Cardiac fibroblast (primary cell): Measurements from ENCODE around the genes LUZP2, FIBIN, CCDC34 and LIN7C.

DNA sequence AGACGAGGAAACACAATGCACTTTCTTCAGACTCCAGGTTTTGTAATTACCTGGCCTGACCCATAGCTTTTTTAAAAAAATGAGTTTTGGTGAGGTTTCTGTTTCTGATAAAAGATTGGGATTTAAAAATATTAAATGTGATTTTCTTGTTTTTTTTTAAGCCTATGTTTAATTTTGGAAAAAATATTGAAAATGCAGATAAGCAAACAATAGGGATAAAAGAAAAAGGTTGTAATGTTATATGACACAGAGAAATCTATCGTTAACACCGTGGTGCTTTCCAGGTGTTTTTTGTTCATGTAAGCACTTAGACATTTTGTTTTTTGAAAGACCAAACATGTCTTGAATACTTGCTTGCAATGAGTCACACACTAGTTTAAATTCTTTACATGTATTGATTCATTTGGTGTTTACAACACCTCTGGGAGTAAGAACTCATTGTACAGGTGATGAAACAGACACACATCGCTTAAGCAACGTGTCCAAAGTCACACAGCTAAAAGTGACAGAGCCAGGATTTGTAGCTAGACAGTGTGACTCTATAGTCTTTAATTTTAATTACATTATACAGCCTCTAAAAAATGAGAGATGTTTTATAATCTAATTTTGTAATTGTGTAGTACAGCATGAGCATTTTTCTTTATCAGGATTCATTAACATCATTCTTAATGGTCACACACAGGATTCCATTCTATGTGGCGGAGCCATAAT, 149.0 kb downstream of the DBX1 start:
- RRBS, result no CpG with 5 or more reads among the region's 6 CpGs

DNA sequence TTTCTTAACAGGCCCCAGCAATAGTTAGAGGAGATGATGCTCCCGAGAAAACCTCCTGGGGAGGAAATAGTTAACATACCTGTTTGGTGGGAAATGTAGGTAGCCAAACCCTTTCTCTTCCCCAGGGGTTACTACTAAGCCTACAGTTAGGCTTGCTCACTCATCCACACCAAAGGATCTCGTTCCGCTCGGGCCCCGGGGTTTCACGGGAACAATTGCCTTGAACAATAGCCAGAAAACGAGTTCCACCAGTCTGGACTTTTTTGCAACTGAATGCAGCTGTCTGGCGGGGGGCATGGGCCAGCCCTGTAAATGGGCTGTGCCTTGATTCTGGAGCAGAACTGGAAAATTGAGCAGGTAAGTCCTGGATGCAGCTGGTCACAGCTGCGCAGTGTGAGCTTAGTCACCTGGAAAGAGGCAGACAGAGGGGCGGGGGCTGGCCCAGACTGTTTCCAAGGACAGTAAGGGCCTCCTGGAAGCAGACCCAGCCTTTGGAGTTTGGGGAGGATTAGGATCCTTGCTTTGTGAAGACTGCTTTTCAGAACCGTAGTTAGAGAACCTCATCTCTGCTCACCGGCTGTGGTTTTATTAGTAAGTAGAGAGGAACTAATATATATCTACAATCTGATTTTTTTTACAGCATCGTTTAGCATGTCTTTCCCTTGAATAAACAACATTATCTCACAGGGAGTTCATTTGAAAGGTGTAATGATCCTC, 133.0 kb downstream of the DBX1 start:
- RRBS, result no CpG with 5 or more reads among the region's 13 CpGs

DNA sequence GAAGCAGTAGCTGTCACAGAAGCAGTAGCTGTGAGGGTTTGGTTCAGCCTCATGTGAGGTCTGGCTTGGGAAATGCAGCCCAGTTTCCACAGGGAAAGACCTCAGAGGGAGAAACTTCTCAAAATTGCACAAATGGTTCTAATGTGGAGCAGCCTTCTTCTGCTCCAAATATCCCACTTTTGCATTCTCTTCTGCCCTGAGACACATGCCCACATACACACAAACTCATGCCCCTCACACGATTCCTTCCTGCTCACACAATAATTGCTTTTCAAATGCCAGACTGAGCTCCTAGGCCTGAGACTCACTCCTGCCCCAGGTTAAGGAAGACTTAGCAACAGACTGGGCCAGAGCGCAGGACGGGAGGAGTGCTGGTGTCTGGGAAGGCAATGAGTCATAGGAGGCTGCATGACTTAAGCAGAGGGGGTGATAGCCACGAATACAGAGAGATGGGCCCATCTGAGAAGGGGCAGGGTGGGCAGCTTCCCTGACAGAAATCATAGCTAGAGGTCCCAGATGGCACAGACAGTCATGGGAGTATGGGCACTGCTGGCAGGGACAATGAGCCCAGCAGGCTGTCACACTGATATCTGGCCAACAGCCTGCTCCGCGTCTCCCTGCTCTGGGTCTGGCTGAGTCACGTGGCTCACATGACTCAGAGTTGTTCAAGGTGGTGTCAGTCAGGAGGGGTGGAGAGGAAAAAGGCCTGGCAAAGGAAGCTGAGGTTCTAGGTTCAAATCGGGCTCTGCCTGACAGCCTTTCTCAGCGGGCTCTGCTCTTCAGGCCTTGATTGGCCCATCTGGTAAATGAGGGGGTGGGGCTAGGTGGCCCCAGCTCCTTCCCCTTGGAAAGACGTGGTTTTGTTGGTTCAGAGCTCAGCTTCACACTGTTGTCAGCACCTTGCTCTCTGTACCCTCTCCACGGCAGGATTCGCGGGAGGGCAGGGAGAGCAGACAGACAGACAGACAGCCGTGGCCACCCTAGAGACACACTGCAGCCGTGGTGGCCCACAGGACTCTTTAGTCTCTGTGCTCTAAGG, 48.0 kb downstream of the DBX1 start:
- RRBS, result no CpG with 5 or more reads among the region's 15 CpGs

DNA sequence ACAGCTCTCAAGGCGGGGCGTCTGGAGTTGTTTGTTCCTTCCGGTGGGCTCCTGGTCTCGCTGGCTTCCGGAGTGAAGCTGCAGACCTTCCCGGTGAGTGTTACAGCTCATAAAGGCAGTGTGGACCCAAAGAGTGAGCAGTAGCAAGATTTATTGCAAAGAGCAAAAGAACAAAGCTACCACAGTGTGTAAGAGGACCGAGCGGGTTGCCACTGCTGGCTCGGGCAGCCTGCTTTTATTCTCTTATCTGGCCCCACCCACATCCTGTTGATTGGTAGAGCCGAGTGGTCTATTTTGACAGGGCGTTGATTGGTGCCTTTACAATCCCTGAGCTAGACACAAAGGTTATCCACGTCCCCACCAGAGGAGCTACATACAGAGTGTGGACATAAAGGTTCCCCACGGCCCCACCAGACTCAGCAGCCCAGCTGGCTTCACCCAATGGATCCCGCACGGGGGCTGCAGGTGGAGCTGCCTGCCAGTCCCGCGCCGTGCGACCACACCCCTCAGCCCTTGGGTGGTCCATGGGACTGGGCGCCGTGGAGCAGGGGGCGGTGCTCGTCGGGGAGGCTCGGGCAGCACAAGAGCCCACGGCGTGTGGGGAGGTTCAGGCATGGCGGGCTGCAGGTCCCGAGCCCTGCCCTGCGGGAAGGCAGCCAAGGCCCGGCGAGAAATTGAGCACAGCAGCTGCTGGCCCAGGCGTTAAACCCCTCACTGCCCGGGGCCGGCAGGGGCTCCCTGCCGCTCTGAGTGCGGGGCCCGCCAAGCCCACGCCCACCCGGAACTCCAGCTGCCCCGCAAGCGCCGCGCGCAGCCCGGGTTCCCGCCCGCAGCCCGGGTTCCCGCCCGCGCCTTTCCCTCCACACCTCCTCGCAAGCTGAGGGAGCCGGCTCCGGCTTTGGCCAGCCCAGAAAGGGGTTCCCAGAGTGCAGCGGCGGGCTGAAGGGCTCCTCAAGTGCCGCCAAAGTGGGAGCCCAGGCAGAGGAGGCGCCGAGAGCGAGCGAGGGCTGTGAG, 439.9 kb upstream of the ANO5 start:
- RRBS, result no CpG with 5 or more reads among the region's 62 CpGs

GRCh38 chr11:22491883-22492399, 133.7 kb downstream of the FANCF start:
- RRBS, result no CpG with 5 or more reads among the region's 9 CpGs

GRCh38 chr11:22674448-22675176, 8.2 kb downstream of the GAS2 start:
- RRBS, result no CpG with 5 or more reads among the region's 4 CpGs

GRCh38 chr11:24496509-24497391, at the start of gene LUZP2:
Gene LUZP2 (plus strand): TSS chr11:24497053.
- RRBS, result under 1% methylated on average over 19 of the region's 70 CpGs

- RRBS, result no CpG with 5 or more reads among the region's 2 CpGs
Measured at GRCh38 chr11:26087546-26088068, 244.3 kb upstream of the ANO3 start.

DNA sequence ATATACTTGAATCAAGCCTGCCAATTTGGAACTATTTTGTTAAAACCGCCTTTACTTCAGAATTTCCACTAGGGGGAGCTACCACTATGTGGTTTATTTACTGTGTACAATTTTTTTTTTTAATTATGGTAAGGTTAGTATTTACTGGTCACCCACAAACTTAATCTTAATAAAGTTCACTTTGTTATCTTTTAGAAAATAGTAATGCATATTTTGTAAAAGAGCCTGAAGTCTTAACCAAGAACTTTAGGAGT, 47.0 kb upstream of the ANO3 start:
- RRBS, result no CpG with 5 or more reads among the region's 1 CpG

GRCh38 chr11:26756601-26757025, 34.8 kb upstream of the SLC5A12 start:
- RRBS, result no CpG with 5 or more reads among the region's 1 CpG

- RRBS, result no CpG with 5 or more reads among the region's 10 CpGs
Measured at GRCh38 chr11:26964790-26965222, 29.1 kb upstream of the FIBIN start.

DNA sequence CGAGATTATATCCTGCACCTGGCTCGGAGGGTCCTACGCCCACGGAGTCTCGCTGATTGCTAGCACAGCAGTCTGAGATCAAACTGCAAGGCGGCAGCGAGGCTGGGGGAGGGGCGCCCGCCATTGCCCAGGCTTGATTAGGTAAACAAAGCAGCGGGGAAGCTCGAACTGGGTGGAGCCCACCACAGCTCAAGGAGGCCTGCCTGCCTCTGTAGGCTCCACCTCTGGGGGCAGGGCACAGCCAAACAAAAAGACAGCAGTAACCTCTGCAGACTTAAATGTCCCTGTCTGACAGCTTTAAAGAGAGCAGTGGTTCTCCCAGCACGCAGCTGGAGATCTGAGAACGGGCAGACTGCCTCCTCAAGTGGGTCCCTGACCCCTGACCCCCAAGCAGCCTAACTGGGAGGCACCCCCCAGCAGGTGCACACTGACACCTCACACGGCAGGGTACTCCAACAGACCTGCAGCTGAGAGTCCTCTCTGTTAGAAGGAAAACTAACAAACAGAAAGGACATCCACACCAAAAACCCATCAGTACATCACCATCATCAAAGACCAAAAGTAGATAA, 28.4 kb upstream of the FIBIN start:
- RRBS, result no CpG with 5 or more reads among the region's 14 CpGs

GRCh38 chr11:26993922-26994473, at the start of gene FIBIN:
Gene FIBIN (plus strand): TSS chr11:26994112.
- RRBS, result 3% methylated on average over 3 of the region's 23 CpGs

DNA sequence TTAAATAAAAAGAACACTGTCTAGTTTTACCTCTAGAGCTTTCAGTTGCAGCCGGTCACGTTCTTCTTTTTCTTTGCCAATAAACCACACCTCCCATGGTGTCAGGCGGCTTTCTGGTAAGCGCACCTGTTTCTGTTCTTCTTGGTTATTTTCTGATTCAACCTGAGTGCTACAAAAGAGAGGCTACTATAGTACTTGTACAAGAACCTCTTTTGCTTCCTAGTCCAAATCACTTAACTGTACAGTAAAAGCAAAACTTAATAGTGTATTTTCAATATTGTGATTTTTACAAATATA, 5.7 kb downstream of the CCDC34 start:
- RRBS, result no CpG with 5 or more reads among the region's 4 CpGs

- RRBS, result 1% methylated on average over 9 of the region's 67 CpGs
Measured at GRCh38 chr11:27362495-27363768, at the start of gene CCDC34. Gene CCDC34 (minus strand): TSS chr11:27363215.

DNA sequence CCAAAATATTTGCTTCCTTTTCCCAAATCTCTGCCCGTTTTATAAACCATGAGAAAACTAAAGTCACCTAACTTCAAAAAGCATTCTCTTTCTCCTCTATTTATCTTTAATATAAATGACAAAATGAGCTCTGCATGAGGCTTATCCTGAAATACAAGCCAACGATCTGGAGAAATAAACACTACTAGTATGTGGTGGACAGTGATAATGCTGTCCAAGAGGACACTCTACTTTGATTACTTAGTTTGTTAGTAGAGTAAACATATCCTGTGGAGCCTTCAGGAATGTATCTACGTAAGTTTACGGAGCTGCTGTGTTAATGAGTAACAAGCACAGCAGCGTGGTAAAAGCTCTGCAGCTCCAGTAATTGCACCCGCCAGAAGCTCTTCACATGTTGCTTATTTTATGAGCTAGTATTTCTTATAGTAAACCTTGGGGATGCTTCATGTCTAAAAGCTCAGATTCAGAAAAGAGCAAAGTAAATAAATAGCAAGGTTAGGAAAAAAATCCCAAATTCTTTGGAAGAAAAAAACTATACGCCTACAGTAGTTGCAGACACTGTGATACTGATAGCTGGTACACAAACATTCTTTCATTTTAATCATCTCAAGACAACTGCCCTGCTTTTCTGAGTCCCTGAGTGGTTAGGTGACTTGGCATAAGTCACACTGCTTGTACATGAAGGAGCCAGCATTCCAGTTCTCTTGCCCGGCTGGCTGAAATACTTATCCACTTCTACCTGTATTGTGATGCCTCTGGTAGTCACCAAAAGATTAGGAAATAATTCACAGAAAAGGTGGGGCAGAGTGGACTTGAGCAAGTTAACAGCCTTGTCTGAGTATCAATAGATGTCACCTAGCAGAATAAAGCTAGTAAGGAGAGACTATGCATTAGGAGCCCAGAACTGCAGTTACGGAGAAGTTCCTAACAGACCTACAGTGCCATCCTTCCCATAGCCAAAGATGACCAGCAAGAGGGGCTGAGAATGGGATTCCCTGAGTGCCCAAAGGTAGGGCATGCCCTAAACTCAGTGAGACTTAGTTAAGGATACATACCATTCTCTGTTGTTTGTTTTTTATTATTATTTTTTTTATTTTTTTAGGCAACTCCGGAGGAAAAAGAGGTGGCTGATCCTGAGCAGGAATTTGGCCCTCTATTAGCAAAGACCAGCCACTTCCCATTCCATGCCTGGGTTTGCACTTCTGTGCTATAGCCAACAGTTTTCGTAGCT, 32.9 kb upstream of the CCDC34 start:
- RRBS, result no CpG with 5 or more reads among the region's 11 CpGs

- RRBS, result no CpG with 5 or more reads among the region's 3 CpGs
Measured at GRCh38 chr11:27409701-27410062, 46.7 kb upstream of the CCDC34 start.

DNA sequence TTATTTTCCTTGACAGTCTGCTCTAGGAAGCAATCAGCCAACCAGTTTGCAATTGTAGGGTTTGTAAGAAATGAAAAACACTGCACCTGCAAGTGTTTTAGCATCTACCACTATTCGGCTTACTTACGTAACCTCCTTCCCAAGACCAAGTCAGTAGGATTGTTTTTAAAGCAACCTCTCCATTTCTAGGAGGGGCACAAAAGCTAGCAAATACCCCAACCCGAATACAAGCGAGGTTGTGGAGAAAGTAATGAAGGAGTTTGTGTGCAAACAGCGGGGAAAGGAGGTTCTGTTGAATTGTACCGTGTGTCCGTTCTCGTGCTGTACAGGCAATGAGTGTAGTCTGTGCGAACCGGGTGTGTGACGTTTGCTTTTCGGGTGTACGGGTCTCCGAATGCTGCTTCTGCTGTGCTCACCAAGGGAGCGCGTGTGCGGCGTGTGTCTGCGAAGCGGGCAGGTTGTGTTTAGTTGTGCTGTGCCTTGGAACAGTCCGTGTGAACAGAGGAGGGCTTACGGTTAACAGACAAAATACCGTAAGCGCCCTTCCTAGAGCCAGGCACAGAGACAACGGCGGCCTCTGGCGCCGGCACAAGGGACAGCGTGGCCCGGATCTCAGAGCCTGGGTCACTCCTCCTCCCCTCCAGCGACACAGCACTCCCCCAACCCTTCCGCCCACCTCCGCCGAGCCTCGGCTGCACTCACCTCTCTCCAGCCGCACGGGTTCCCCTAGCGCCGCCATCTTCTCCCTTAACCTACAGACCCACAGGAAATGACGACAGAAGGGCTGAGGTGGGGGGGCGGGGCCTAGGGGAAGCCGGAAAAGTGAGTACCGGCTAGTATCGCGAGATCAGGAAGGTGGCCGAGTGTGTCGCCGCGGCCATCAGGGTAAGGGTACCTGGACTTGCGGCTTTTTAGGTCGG, at the start of gene LIN7C:
TSS of gene LIN7C (minus strand) at position 756 of the 920 bp plus-strand sequence.
- RRBS, result no CpG with 5 or more reads among the region's 51 CpGs

DNA sequence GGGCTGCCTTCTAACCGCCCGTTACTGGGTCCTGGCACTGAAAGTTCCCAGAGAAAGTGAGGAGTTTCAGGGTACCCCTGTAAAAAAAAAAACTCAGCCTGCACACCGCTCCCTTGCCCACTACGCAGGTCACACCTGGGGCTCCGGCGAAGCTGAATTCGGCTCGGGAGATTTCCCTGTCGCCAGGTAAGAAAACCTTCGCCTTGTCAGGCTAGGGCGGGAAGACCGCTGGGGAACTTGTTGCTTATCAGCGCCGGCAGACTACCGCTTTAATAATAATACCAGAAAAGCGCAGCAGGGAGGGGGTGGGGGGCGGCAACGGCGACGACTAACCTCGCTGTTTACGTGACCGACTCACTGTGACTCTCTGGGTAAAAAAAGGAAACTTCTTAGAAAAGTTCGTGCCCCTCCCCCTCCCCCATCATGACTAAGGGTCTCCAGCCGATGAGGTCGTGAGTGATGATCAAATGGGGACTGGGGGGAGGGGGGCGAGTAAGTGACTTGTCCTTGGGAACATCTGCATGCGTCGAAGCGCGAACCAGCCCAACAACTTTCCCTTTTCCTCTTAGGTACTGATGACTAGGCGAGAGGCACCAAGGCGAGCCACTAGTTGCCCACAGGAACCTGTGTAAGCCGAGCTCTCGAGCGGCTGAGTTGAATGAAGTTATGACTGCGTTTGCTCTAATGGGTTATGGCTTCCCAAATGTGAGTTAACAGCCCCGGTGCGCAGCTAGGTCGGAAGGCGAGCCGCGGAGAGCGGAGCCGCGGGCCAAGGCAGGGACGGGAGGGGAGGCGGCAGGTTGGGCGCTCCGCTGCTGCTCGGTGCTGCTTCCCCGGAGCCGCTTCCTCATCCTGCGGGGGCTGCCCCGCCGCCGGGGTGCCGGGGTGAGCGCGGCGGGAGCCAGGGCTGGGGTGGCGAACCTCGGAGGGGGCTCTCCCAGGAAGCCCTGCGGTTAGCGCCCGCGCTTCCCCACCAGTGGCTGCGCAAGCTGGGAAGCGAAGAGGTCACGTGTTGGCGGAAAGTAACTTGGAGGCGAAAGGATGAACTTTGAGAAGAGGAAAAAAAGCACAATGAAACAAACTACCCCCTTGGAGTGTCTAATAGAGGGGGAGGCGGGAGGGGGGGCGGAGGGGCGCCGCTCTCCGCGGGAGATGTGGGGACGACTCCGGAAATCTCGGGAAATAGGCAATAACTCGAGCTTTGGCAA, 21.9 kb upstream of the BDNF start:
- RRBS, result under 1% methylated on average over 6 of the region's 82 CpGs

- RRBS, result no CpG with 5 or more reads among the region's 8 CpGs
Measured at GRCh38 chr11:28157754-28158174, 49.6 kb downstream of the METTL15 start.